Mammary epithelial cell (primary cell): ENCODE results near the gene PSMA7.

DNA sequence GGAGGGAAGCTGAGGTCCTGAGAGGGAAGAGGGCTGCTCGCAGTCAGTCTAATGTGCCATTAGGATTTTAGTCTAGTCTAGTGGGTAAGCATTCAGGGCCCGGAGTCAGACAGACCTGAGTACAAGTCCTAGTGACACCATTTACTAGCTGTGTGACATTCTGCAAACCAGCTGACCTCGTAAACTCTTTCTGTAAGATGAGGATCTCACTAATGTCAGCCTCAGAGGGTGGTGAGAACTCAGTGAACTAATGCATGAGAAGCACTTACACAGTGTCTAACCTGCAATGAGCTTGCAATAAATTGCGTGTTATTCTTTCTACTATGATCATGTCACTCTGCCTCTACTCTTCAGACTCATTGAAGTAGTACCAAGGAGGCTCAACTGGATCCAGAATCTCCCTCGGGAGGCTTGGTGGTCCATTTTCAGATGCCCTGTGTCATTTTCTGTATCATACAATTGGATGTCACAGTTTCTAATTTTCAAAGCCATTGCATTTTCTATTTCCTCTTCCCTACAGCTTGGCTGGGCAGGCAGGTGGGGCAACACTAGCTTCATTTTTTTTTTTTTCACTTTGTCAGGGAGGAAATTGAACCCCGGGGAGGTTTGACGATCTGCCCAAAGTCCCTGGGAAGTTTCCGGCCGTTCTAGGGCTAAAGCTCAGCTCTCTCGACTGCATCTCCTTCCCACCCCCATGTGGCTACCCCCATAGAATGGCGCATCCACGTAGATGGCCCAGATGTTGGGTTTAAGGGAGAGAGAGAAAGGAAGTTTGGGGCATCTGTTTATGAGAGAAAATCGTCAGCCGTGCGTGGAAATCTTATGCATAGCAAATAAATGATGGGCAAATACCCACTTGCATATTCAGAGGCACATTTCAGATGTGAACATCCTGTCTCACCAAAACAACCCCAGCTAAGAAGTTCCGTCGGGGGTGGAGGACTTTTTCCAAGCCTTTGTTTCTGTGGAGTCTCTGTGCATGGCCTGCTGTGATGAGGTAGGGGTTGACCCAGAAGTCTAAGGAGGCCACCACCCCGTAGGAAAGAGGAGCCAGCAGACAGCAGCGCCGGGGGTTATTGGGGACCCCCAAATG is 40.8 kb upstream of the ZNF831 start:
- CAGE, long polyA plus RNA: no peak
- RRBS: 73% methylated on average over 2 of the region's 20 CpGs

- CAGE, long polyA plus RNA: no peak
- RRBS: no CpG with 5 or more reads among the region's 10 CpGs
Measured at GRCh38 chr20:59165973-59166632, 2.5 kb downstream of the ZNF831 start.

GRCh38 chr20:59316833-59317393 is 16.5 kb downstream of the EDN3 start:
- CAGE, long polyA plus RNA: no peak
- RRBS: no CpG with 5 or more reads among the region's 11 CpGs

DNA sequence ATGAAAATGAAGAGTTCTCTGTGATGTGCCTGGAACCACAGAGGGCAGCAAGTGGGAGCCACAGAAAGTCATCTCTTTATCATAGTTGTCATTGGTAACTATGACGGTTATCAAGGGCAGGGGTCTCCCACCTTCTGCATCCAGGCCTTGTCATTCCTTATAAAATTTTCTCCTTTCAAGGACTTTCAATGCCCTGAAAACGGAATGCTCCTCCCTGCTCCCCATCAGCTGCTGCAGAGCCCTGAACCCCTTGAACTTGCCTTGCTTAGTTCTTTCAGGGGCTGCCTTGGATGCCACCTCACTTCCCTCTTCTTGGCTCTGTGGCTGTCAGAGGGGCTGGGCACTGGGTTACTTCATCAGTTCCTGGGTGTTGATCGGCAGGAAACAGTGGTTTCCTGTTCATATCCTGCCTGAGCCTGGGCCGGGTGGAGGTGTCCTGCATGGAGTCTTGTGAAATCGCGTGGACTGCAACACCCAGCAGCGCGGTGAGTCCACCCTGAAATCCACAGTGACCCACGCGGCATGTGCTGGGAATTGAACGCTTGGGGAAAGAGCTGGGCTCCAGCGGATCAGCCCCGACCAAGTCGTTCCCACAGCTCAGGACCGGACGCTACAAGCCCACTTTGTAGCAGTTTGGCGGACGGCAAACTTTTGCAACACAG is 97.4 kb downstream of the CDH26 start:
- CAGE, long polyA plus RNA: no peak
- RRBS: no CpG with 5 or more reads among the region's 18 CpGs

DNA sequence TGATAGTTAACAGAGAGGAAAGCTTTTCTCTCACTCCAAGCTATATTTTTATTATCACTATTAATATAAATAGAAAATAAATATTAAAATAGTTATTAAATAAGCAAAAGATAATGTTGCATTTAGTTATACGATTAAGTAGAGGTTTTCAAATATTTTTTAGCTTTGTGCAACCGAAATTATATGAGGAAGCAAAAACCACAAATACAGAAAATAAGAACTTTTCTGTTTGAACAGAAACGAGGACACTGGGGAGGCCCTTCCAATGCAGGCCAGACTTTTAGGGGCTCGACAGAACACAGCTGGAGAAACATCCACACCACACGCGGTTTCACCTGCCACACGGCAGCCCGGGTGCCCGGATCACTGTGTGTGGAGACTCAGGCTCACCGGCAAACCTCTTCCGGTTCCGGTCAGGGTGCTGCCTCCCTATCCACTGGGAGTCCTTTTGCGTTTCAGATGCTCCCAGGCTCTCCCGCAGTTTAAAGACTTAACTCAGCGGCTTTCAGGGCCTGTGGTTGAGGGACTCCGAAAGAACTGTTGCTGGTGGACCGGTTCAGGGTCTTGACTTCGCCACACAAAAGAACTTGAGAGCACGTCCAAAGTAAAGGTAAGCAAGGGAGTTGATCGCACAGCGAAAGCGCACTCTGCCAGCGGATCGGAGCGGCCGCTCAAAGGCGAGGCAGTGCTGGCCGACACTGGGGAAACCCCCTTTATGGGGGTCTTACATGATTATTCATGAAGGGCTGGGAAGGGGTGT is 180.0 kb downstream of the CDH26 start:
- CAGE, long polyA plus RNA: no peak
- RRBS: no CpG with 5 or more reads among the region's 28 CpGs

DNA sequence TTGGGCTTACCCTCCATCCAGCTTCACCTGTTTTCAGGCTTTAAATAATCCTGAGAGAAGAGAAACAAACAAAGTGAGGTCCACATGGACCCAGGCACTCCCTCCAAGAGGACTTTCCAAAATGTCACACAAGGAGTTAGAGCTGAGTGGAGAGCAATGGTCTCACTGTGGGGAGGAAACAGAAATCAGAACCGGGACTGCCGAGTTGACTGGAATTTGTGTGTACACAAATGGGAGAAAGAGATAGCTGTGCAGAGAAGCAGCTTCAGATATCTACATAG is 158.0 kb upstream of the CDH4 start:
- CAGE, long polyA plus RNA: no peak
- RRBS: no CpG with 5 or more reads among the region's 2 CpGs

GRCh38 chr20:61253613-61254625 is 1.9 kb downstream of the CDH4 start:
- CAGE, long polyA plus RNA: no peak
- RRBS: 4% methylated on average over 18 of the region's 68 CpGs

DNA sequence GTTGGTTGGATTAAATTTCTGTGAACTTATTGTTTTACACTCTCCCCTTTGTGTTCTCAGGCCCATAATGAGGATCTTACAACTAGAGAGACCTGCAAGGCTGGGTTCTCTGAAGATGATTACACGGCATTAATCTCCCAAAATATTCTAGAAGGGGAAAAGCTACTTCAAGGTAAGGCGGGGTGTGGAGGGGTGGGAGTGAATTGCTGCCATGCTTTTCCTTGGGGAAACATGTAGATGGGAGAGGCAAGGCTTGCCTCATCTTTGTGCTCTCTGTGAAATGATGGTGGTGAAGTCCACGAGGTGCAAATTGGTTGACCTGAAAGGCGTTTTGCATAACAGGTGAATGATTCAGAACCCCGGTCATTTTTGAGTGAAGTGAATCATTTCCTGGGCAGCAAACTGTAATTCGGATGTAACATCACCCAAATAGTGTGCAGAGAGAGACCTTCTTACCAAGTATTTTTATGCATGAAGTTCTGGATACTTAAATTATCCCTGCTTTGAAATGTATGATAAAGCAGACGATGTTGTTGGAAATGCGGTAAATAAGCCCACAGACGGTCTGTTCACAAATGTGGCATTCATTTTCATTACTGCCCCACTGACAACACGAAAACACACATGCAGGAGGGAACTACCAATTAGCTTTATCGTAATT is 2.8 kb downstream of the CDH4 start:
- CAGE, long polyA plus RNA: no peak
- RRBS: no CpG with 5 or more reads among the region's 11 CpGs

- CAGE, long polyA plus RNA: no peak
- RRBS: no CpG with 5 or more reads among the region's 8 CpGs
Measured at GRCh38 chr20:61436024-61437002, 184.3 kb downstream of the CDH4 start.

- CAGE, long polyA plus RNA: no peak
- RRBS: no CpG with 5 or more reads among the region's 16 CpGs
Measured at GRCh38 chr20:61501768-61502308, 249.8 kb downstream of the CDH4 start.

DNA sequence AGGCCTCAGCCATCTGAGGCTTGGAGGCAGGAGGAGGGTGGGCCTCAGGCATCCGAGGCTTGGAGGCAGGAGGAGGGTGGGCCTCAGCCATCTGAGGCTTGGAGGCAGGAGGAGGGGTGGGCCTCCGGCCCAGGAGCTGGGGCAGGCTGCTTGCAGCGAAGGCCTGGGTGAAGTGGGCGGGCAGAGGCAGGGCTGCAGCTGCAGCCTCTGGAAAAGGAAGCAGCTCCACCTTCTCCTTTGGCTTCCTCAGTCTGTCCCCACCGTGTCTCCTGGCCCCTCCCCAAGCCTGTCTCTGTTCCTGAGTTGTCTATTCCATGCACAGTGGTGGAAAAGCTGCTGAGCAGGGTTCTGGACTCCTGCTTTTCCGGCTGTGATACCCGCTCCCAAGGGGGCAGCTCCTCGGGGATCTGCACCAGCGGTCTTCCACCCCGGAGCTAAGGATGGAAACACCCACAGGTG is 406.0 kb downstream of the TAF4 start:
- CAGE, long polyA plus RNA: no peak
- RRBS: 92% methylated on average over 5 of the region's 10 CpGs

DNA sequence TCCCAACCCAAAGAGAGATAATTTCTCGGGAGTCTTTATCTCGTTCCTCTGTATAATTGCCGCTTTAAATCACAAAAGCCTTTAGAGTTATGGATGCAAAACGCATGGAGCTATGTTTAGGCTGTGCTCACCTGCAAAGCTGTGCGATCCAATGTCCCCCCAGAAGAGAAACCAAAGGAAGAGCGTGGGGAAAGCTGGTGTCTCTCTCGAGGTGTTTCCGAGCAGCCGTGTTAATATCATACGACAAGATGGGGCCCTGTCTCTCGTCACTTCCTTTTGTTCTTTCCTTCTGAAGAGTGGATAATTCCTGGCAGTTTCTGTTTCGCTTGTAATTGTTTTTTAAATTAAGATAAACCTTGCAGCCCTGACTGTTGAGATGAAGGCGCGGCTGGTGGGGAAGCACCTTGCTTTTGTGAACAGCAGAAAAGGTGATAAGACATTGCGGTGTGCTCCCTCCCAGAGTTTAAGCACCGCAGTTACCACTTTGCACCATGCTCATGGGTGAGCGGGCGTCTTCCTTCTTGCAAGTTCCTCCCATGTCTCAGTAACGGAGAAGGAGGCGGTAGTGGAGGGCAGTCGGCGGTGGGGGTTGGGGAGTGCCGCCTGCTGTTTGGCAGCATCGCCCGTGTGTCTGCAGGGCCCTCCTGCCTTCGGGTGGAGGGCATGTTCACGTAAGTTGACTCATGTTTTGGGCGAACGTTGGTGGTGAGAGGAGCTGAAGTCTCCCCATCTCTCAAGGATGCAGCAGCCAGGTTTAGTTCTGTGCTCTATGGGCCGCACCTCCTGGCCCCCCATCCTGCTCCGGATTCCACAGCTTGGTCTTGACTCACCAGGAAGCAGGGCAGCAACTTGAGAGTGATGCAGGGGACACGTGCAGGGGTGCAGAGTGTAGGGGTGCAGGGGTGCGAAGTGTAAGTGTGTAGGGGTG is 345.9 kb downstream of the TAF4 start:
- CAGE, long polyA plus RNA: no peak
- RRBS: no CpG with 5 or more reads among the region's 33 CpGs

- CAGE, long polyA plus RNA: no peak
- RRBS: no CpG with 5 or more reads among the region's 5 CpGs
Measured at GRCh38 chr20:61959373-61959572, 106.4 kb downstream of the TAF4 start.

GRCh38 chr20:62011660-62012022 is 54.0 kb downstream of the TAF4 start:
- CAGE, long polyA plus RNA: no peak
- RRBS: no CpG with 5 or more reads among the region's 8 CpGs

- CAGE, long polyA plus RNA: no peak
- RRBS: no CpG with 5 or more reads among the region's 18 CpGs
Measured at GRCh38 chr20:62030695-62031753, 34.7 kb downstream of the TAF4 start.

DNA sequence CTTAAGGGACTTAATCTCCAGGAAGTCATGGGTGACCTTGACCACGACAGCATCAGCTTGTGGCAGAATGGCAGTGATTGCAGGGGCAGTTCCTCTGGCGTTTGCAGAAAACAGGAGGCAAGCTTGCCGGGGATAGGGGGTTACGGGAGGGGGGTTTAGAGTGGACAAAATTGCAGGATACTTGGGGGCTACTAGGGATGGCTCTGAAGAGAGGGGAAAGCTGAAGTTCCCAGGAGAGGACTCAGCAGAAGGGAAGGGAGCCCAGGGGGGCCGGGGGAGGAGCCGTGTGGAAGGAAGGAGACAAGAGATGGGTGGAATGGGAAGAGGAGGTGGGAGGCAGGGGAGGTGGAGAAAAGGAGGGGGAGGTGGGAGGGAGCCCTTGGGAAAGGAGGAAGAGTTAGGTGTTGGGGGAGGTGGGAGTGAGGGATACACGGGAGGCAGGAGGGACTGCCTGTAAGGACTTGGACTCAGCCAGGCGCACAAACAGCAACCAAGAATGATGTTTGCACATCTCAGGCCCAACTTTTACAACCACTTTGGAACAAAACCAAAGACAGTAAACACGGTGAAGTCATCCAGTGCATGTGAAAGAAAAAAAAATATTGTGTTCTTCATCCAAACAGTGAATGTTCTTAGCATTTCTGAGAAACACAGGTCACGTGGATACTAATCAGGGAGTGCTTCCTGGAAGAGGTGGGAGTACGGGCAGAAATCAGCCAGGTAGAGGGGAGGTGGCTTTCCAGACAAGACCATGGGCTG is 17.5 kb upstream of the LSM14B start:
- CAGE, long polyA plus RNA: no peak
- RRBS: no CpG with 5 or more reads among the region's 11 CpGs

DNA sequence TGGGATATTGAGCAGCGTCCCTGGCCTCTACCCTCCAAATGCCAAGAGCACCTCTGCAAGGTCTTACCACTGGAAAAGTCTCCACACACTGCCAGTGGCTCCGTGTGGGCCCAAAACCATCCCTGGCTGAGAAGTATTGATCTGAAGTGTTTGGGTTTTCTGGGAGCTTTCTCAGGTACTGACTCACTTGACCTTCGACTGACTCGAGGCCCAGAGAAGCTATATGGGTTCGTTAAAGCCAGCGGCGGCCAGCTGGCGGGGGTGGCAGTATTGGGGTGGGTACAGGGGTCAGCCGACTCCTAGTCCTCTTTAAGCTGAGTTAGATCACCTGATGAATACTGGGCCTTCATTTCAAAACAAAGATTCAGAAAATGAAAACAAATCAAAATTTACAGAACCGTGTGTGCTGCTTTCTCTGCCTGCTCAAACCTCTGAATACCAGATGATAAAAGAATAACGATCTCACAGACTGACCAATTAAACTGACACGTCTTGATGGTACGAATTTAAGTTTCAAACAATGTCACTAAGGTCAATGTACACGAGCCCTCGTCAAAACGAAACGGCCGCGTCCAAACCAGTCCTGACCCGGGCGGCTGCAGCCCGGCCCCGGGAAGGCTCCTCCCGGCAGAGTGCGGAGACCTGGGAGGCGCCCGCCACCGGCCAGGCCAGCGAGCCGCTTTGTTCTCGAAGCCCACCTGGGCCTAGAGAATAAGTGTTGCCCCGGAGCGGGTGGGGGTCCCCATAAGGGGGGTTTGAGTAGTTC is 1.0 kb downstream of the PSMA7 start:
- CAGE, long polyA plus RNA: no peak
- RRBS: 1% methylated on average over 6 of the region's 33 CpGs

DNA sequence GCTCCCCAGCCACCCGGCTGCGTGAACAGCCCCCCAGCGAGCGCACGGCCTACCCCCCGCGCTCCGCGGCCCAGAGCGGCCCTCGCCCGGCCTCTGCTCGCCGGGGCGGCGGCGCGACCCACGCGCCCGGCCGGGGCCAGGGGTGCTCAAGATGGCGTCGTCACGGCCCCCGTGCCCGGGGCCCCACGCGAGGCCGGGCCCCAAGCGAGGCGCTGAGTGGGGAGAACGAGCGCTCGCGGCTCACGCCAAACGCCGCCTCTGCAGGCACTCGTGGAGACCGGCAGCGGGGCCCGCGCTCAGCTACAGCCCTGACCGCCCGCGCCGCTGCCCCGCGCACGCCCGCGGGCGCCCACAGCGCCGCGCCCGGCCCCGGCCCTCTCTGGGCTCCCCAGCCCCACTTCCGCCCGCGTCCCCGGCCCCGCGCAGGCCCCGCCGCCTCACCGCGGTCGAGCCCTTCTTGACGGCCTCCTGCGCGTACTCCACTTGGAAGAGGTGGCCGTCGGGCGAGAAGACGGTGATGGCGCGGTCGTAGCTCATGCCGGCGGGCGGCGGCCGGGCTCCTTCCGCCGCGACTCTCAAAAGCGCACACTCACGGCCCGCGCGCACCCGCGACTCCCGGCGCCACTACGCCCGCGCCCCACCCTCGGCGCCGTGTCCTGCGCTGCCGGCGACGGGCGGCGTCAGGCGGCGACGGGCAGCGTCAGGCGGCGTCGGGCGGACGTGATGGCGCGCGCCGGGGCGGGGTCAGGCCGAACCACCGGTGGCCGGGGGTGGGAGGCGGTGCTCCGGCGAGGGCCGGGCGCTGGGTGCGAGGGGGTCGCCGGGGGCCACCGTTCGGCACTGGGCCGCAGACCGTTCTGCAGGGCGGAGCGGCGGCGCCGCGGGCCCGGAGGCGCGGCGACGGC is at the start of gene PSMA7:
PSMA7 (minus strand) TSS at position 628 of the 905 bp plus-strand sequence.
- CAGE, long polyA plus RNA: no peak
- RRBS: under 1% methylated on average over 94 of the region's 149 CpGs

DNA sequence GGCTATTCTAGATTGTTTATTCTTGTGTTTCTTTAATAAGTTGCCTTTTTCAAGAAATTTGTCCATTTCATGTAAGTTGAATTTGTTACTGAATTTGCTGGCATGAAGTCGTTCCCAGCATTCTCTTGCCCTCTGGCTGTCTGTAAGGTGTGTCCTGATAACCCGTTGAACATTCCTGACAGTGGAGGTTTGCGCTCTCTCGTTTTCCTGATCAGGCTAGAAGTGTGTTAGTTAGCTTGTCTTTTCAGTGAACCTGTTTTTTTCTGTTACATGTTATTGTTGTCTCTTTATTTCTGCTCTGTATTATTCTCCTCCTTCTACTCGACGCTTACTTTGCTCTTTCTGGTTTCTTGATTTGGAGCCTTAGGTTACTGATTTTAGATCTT is 4.7 kb downstream of the MTG2 start:
- CAGE, long polyA plus RNA: no peak
- RRBS: no CpG with 5 or more reads among the region's 6 CpGs

DNA sequence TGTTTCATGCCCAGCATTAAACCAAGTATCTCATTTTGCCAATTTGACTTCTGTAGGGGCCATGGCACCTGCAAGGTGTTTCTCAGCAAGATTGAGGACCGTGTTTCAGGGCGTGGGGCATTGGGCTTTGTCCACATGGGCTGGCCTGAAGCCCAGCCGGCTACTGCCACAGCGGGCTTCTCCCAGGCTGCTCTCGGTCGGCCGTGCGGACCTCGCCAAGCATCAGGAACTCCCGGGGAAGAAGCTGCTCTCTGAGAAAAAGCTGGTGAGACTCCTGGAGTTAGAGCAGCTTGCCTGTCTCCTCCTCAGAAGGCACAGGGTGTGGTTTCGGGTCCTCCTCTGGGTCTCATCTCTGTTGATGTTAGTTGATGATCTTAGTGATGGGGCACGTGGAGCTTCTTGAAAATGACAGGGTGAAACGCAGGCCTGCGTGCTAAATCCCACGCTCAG is 10.6 kb downstream of the MTG2 start:
- CAGE, long polyA plus RNA: no peak
- RRBS: 79% methylated on average over 6 of the region's 15 CpGs